Mesenchymal stem cell of the bone marrow (primary cell): ENCODE measurements around the genes TLR7 and VEGFD.

- CAGE, long polyA plus RNA = no peak
Measured at GRCh38 chrX:11428211-11428965, 135.2 kb downstream of the AMELX start.

- CAGE, long polyA plus RNA = no peak
Measured at GRCh38 chrX:11757403-11757959, 556 bp upstream of the MSL3 start.

DNA sequence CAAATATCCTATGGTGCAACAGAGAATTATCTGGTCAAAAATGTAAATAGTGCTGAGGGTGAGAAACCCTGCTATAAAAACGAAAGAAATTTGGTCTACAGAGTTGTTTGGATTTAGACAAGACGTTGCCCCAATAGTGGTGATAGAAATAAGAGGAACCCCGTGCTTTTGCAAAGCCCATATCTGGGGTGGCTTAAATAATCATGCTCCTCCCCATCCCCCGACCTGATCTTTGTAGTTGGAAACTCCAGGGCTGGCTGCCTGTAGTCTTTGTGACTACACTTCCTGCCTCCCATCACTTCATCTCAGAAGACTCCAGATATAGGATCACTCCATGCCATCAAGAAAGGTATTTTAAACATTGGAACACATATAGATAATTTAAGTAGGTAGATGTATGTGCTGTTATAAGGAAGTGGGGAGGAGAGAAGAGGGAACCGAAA is at the start of gene TLR7:
TLR7 (plus strand) TSS at position 298 of the 443 bp plus-strand sequence.
- CAGE, long polyA plus RNA = no peak

DNA sequence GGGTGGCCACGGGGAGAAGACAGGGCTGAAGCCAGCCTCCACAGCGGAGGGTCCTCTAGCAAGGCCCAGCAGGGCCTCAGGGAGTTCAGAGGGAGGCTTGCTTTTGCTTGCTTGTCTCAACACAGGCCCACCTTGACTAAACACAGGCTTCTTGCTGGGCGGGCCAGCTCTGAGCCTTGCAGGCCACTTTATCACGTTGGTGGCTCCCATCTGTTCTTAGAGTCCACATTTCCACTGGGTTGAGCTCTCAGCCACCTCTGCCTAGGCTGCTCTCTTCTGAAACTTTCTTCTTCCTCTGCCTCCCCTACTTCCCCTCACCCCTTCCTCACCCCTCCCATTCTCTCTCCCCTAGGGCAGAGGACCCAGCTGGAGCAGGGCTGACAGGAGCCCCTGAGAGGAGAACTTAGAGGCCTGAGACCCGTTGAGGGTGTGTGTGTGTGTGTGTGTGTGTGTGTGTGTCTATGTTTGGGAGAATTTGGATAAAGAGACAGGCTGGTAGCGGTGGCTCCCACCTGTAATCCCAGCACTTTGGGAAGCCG is 20.0 kb upstream of the TMSB4X start:
- CAGE, long polyA plus RNA = no peak

- CAGE, long polyA plus RNA = no peak
Measured at GRCh38 chrX:12968116-12968845, 6.6 kb upstream of the TMSB4X start.

- CAGE, long polyA plus RNA = no peak
Measured at GRCh38 chrX:12977190-12977736, 2.4 kb downstream of the TMSB4X start.

DNA sequence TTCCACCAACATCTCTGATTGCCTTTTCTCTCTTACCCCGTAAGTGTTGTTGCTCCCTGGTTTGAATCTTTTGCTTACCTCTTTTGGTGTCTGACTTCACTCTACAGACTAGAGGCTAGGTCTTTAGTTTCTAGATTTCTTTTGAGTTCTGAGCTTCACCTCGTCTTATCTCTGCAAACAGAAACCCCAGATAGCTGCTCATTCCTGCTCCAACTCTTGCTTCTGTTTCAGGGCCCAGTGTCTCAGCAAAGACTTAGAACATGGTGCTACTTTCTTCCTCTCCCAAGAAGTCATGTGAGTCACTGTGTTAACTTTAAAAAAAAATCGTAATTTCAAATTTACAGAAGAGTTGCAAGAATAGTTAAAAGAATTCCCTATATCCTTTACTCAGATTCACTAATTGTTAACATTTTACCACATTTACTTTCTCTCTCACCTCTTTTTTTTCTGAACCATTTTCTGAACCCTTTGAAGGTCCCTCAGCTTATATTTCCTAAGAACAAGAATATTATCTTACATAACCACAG is 11.6 kb downstream of the TMSB4X start:
- CAGE, long polyA plus RNA = no peak

DNA sequence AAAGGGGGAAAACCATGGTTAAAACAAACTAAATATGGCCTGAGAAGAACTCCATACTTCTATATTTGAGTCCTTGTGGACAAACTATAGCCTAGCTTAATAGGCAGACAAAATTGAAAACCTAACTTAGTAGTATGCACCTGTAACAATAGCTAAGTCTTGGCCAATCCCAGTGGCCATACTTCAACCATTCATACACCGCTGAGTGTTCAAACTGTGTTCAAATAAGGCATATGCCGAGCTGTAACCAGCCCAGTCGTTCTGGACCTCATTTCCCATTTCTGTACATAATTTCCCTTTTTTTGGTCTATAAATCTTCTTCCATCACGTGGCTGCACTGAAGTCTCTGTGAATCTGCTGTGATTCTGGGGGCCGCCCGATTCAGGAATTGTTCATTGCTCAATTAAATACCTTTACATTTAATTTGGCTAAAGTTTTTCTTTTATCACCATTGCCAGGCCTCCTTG is 27.8 kb downstream of the FAM9C start:
- CAGE, long polyA plus RNA = no peak

DNA sequence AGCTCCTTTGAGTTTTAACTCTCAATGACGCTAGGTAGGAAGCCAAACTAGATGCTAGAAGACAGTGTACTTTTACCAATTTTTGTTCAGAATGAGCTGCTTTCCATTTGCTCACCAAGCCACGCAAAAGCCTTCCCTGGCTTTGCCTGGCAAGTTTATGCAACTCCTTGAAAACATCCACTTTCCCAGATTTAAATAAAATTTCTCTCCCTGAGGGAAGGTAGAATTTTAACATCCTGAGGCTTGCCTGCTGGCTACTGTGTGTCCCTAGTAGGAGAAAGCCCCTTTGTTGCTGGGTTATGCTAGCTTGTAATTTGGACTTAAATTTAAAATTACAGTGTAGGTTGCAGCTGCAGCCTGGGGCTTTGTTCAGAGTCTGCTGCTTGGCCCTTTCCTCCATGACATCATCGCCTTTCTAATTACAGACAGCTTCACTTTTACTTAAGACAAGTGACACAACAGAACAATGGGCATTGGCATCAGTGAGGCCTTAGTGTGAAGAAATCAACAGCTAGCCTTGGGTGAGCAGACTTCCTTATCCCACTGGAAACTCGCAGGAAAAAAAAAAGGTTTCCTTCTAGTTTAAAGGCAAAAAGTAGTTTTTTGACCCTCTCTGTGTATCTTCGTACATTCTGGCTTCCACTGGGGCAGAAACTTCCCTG is 122.9 kb upstream of the FAM9C start:
- CAGE, long polyA plus RNA = no peak

- CAGE, long polyA plus RNA = no peak
Measured at GRCh38 chrX:13398259-13399074, 78.6 kb upstream of the ATXN3L start.

DNA sequence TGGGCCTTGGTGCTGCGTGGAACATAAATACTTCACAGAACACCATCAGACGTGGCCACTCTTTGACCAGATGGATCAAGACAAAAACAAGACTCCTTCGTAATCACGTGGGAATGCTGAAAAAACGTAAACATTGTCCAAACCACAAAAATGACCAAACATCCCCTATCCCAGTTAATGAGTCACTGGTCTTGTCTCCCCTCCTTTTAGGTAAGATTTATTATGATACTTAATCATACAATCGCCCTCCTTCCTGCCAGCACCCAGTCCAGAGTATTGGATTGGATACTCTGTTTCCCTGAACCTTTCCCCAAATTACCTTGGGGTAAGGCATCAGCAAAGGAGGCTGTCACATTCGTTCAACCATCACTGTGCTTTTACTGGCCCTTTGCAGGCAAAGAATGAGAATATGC is 636 bp upstream of the TCEANC start:
- CAGE, long polyA plus RNA = no peak

GRCh38 chrX:13734966-13735548 is 509 bp downstream of the OFD1 start:
- CAGE, long polyA plus RNA = no peak

GRCh38 chrX:13742577-13743238 is 8.2 kb downstream of the OFD1 start:
- CAGE, long polyA plus RNA = no peak

DNA sequence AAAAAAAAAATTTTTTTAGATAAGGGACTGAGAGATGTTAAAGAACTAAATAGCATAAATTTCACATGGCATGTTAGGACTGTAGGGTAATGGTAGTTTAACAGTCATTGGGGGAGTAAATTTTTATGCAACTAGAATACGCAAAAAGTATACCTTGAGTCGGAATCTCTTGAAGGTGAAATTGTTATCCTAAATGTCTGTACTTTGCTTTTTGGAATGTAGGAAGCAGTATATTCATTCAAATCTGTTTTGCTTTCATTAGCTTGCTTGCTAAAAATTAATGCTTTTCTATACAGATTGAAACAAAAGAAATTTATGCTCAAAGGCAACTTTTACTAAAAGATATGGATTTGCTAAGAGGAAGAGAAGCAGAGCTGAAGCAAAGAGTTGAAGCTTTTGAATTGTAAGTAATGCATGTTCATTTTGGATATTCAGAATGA is 14.6 kb downstream of the OFD1 start:
- CAGE, long polyA plus RNA = no peak

DNA sequence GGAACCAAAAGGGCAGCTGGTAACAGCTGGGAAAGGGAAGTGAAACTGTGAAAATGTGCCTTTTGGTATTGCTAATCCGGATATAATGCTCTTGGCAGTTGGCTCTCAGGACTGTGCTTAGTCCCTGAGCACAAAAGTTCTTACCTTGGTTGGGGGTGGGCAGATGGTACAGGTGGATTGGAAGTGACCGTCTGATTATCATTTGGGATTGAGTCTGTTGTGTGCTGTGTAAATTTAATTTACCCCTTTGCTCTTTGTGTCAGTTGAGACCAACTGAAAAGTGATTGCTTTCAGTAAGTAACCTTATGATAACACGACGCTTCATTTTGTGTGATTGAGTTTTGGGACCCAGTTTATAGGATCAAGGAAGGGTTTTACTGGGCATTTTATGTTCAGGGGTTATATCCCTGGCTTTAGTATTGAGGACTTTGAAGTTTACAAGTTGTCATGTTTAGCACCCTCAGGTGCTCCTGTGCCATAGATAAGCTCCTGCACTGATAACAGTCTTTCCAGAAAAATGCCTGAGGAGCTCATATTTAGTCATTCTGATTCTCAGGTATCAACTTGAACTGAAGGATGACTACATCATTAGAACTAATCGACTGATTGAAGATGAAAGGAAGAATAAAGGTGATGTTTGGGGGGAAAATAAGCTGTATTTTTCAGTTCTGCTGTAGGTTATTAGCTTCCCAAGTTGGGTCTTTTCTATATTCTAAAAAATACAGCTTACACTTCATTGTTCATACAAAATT is 18.4 kb downstream of the OFD1 start:
- CAGE, long polyA plus RNA = no peak

DNA sequence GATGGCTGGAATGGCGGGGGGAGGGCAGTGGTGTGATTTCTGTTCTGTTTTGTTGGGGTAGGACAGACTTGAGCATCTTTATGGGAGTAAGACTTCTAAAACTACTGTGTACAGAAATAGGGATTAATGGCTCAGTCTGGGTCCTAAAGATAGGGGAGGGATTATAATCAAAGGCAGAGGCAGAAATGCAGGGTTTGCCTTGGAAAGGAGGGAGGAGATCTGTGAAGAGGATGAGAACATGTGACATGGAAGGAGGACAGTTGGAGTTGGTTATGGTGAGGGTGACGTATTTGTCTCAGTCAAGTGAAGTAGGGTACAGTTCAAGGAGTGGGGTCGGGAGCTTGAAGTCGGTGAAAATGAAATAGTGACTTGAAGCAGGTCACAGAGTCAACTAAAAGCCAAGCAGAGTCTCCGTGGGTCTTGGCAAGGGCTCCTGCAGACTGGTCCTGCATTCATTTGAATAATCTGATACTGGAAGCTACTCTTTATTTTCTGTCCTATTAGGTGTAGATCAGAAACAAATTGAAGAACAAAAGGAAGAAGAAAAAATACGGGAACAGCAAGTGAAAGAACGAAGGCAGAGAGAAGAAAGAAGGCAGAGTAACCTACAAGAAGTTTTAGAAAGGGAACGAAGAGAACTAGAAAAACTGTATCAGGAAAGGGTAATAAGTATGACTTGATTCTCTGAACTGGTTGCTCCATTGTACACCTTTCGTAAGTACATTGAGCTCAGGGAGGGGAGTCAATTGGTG is 32.3 kb downstream of the OFD1 start:
- CAGE, long polyA plus RNA = no peak

DNA sequence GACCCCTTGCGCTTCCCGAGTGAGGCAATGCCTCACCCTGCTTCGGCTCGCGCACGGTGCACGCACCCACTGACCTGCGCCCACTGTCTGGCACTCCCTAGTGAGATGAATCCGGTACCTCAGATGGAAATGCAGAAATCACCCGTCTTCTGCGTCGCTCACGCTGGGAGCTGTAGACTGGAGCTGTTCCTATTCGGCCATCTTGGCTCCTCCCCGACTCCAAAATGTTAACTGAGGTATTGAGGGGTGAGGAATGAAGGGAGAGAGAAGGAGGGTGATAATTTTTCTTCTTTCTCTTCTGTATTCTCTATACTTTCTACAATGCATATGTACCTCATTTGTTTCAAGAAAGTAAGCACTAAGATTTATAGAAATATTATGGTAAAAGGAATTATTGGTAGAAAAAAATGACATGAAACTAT is 80.1 kb upstream of the GEMIN8 start:
- CAGE, long polyA plus RNA = no peak

DNA sequence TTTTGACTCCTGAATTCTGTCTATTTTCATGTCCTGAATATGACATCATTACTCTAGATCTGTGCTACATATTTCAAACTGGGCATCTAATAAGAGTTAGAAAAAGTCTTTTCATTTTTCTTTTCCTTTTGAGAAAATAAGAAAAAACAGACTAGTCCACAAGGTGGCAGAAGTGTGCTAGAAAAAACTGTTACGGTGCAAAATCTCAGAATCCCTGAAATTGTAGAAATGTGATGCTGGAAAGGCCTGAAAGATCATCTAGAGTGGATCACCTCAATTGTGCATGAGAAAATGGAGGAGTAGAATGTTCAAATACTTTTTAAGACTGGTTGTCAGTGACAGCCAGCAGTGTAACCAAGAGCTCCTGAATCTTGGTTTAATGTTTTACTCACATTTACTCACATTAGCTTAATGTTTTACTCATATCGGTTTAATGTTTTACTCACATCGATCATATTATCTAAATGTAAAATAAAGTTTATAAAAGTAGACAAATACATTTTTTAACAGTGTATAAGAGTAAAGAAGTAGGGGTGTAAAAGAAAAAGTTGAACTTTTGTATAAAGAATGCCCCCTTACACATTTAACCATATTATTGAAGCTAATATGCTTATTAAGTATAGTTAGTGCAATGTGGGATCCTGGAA is 15.3 kb downstream of the ASB11 start:
- CAGE, long polyA plus RNA = no peak

DNA sequence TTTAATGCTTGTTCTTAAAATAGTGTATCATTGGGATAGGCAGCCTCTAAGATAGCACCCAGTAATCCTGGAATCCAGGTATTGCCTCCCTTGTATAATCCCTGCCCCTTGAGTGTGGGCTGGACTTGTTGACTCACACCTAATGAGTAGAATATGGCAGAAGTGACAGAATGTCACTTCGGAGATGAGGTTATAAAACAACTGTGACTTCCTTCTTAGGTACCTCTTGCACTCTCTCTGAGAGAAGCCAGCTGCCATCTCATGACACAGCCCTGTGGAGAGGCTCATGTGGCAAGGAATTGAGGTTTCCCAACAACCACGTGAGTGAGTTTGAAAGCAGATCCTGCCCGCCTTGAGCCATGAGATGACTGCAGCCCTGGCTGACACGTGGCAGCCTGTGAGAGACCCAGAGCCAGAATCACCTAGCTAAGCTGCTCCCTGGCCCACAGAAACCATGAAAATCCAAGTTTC is 13.6 kb downstream of the ASB11 start:
- CAGE, long polyA plus RNA = no peak

DNA sequence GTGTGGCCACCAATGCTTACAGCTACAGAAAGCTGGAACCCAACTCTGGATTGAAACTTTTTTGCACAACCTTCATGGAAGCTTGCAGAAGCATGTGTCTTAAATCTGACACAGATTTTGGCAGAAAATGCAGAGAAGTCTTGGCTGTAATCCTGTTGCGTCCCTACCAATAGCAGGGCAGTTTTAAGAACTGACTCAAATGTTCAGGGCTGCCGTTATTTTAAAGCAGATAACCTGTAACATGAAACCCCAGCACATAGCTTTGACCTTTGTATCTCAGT is at the start of gene VEGFD:
VEGFD (minus strand) TSS at position 101 of the 281 bp plus-strand sequence.
- CAGE, long polyA plus RNA = no peak